ENCODE results near the gene NCK2.

DNA sequence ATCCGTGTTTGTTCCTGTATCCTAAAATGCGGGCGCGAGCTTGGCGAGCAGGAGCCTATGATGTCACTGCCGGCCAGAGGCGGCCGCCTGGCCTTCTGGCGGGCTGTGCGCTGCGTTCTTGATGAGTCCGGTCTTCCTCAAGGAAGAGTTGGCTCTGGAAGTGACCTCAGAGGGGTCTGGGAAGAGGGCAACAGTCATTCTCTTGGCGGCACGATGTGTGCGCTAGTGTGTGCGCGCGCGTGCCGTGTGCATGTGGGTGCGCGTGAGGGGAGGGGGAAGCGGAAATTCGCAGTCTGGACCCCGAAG, 8.2 kb downstream of the POU3F3 start:
- PRO-cap = no peak
- RAMPAGE, long total RNA, 5 experiments = no peak in any of the 5 experiments
- RRBS = 4% methylated on average over 7 of the region's 25 CpGs

DNA sequence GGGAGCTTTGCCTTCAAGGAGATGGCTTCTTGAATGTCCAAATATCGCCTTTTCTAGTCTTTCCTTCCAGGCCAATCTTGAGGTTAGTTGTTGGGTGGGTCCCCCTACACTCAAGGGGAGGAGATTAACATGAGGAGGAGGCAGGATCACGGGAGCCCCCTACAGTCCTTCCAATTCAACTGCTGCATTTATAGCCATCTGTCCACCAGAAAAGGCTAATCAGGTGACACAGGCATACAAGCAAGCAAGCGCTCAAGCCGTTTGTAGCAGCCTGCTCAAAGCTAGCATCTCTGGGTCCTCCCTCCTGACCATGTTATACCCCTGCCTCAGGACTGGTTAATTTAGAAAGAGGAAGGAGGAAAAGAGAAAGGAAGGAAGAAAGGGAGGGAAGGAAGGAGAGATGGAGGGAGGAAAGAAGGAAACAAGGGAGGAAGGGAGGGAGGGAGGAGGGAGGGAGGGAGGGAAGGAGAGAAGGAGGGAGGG, 87.6 kb downstream of the MRPS9 start:
- PRO-cap = no peak
- RAMPAGE, long total RNA, 5 experiments = no peak in any of the 5 experiments
- RRBS = no CpG with 5 or more reads among the region's 4 CpGs

- PRO-cap = no peak
- RAMPAGE, long total RNA, 5 experiments = no peak in any of the 5 experiments
- RRBS = 71% methylated on average over 6 of the region's 11 CpGs
Observed at GRCh38 chr2:105180516-105181027, 61.0 kb upstream of the GPR45 start.

DNA sequence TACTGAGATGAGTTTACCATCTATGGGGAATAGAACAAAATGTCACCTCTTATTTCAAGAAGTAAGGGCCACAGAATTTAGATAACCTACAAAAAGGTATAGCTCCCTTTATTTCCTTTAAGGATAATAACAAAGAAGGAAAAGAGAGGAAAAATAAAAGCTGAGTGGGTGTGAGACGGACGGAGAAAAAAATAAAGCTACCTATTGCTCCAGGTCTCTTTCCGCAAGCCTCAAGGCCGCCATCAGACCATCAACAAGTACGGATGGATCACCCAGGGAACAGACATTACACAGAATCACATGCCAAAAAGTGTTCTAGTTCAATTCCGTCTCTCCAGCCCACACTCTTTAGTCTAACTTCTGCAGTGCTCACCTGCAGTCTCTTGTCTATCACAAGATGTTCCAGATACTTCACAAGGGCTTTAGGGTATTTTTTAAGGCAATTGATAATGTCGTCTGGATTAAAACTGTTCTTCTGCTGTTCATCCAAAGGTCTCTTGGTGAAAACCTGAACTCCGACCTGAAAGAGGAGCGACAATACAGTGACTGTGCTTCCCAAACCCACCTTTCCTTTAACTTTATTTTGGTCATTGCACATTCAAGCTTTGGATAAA, 31.7 kb downstream of the GPR45 start:
- PRO-cap = no peak
- RAMPAGE, long total RNA, 5 experiments = start-site peak on the minus strand in 2 of 5 experiments, centred at positions 478 to 500 of the sequence, 6 to 8 reads per replicate
- RRBS = no CpG with 5 or more reads among the region's 9 CpGs

DNA sequence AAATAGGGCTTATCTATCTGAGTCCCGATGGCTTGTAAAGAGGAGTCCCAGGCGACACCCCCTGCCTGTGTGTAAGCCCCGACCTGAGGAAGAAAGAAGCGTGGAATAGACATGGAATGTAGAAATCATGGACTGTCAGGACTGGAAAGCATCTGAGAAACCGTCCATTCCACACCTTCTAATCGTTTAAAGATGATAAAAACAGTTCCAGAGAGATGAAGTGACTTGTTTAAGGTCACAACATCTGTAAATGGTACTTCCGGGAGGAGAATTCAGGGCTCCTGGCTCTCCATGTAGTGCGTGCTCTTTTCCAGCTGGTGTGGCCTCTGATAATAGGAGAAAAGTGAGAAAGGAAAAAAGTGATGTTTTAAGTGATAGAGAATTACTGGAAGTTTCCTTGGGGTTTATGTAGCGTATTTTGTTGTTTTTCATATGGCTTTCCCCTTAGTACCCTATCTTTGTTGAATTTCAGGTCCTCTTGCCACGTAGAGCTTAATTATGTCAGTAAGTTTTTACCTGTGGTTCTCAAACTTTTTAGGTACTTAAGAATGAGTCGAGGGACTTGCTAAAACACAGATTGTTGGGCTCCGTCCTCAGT, 660 bp downstream of the C2orf49 start:
- PRO-cap = no peak
- RAMPAGE, long total RNA, 5 experiments = no peak in any of the 5 experiments
- RRBS = no CpG with 5 or more reads among the region's 12 CpGs

GRCh38 chr2:105393243-105393710, 5.6 kb downstream of the FHL2 start:
- PRO-cap = no peak
- RAMPAGE, long total RNA, 5 experiments = no peak in any of the 5 experiments
- RRBS = no CpG with 5 or more reads among the region's 8 CpGs

- PRO-cap = unidirectional peak, plus-strand start at chr2:105393882; unidirectional peak, plus-strand start at chr2:105393900
- RAMPAGE, long total RNA, 5 experiments = no peak in any of the 5 experiments
- RRBS = no CpG with 5 or more reads among the region's 15 CpGs
Observed at GRCh38 chr2:105393730-105394519, 4.9 kb downstream of the FHL2 start.

DNA sequence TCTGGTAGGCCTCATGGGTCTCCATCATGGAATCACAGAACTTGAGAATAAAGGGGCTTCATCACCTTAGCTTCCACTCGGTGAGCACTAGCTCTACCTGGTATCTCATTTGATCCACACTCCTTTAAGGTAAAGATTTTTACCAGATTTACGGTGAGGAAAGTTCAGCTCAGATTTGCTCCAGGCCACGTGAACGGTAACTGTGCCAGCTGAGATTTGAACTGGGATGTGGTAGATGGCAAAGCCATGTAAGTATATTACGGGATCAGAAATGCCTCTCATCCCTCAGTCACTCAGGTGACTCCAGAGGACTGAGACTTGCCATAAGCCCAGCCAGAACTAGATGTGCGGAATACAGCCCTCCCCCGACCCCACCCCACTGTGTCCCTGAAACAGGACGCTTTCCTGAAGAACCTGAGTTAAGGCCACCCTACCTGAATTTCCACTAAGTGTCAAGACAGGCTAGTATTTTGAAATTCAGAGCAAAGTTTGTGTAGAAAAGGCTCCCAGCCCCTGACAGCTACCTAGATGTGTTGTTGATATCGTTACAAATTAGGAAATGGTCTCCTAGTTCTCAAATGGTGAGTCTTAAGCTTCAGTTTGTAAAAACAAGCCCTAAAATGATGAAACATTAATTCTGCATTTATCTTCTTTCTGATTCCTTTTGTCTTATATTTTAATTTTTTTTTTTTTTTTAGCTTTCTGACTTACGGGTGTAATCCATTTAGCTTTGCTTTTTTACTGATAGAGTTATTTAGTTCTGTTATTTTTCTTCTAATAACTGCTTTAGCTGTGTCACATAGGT, 1.4 kb upstream of the FHL2 start:
- PRO-cap = no peak
- RAMPAGE, long total RNA, 5 experiments = no peak in any of the 5 experiments
- RRBS = no CpG with 5 or more reads among the region's 10 CpGs

DNA sequence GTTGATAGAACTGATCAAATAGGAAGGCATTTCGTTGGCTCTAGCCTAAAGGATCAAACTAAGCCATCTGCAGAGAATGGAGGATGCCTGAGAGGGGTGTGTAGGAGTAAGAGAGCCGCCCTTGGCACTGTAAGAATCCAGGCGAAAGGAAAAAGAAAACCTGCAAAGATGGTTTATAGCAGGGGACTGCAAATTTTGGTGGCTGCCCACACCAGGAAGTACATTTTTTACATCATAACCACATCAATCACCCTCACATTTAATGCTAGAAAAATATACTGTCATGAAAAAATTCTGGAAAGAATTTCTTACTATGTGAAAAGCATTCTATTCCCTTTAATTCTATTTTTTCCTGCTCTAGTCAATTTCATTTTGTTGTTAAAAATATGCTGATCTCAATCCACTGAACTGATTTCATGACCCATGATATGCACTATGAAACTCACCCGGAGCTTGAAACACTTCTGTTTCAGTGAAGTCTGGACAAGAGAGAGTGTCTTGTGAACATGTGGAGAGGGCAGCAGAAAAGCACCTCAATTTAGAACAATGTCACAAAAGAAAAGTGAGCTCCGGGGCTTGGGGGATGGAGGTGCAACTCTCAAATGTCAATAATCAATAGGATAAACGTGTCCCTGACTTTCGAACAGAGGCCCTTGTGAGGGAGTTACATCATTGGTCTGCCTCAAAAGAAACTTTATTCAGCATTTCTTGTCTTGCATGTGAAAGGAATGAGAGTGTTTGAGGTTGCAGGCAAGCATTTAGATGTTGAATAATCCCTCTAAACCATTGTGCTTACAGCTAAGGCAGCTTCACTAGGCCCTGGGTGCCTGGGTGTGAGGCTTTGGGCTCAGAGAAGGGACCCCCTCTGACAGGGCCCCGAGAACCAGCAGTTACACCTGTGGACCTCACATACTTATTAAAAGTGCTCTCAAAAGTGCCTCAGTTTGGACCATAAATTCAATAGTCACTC, 28.4 kb upstream of the FHL2 start:
- PRO-cap = no peak
- RAMPAGE, long total RNA, 5 experiments = no peak in any of the 5 experiments
- RRBS = 63% methylated on average over 2 of the region's 8 CpGs

DNA sequence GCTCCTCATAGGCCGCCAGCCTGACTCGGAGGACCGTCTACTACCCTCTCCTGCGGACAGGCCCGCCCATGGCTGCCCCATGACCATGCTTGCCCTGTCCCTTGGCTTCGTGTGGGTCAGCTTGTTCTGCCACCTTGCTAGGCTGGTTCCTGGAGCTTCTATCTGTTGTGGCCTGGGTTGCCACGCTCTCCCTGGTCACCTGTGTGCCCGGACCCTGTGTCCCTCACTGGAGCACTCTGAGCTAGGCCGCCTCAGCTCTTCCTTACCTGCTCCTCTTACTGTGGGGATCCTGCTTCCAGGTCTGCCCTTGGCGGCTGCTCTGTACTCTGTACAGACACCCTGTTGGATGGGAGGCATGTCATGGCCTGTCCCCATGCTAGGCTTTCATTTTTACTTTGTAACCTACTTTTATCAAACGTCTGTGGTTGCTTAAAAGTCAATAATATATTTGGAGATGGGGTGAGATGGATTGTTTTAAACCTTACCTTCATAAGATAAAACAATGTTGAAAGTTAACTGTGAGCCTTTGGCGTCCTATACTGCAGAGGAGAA, 29.7 kb upstream of the FHL2 start:
- PRO-cap = no peak
- RAMPAGE, long total RNA, 5 experiments = no peak in any of the 5 experiments
- RRBS = no CpG with 5 or more reads among the region's 12 CpGs

DNA sequence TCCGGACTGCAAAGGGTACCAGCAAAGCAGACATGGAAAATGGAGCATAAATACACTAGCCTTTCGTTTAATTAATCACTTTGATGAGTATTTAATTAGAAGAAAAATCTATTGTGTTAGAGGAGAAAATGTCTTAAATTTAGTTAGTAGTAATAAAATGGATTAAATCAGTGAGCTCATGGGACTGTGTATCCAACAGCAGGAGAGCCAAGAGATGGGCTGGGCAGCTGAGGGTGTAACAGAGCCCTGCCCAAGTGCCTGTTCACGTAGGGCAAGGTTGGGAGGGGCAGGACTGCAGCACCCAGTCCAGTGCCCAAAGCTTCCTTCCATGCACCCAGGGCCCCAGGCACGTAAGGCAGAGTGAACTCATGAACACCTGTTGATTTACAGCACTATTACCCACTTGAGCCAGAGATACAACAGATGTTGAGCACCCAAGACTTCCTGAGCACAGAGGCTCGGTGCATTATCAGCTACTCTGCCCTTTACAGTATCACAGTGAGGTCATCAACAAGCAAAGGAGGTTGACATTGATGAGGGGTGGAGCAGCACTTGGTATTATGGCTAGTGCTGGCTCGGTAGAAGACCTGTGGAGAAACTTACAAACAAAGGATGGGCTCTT, 50.2 kb upstream of the FHL2 start:
- PRO-cap = no peak
- RAMPAGE, long total RNA, 5 experiments = no peak in any of the 5 experiments
- RRBS = no CpG with 5 or more reads among the region's 6 CpGs

DNA sequence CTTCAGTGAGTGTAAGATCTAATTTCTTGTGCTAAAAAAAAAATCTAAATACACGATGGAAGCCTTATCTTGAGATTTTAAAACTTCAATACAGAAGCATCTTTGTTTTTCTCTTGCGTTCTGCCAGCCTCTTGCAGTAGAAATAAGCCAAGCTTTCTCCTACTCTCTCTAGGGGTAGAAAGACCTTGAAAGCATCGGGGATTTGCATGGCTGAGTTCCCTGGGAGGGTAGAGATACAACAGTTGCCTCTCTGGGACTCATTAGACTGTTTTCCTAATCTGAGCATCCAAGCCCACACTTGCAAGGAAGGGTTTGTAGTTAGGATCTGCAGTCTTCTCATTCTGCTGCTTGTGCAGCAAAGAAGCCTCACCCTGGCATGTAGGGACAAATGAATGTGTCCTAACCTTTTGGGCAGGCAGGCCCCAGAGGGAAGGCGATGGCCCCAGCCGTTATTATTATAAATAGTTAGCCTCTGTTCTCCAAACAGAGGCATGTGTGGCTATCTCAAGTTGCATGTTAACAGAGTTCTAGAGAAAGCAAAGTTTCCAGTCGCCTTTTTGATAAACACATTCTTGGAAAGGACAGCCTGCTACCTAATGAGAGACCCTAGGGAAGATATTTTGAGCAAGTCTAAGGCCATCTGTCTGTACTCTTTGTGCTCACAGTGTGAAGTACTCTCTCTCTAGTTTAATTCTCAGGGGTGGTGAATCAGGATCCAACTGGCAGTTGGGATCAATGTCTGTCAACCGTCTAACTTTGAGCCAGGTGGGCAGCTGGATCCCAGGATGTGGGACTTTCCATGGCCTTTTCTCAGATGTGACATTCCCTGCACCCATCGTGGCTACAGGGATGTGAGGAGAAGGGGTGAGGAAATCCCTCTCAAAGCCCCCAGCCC, 97.3 kb upstream of the FHL2 start:
- PRO-cap = no peak
- RAMPAGE, long total RNA, 5 experiments = no peak in any of the 5 experiments
- RRBS = no CpG with 5 or more reads among the region's 8 CpGs

DNA sequence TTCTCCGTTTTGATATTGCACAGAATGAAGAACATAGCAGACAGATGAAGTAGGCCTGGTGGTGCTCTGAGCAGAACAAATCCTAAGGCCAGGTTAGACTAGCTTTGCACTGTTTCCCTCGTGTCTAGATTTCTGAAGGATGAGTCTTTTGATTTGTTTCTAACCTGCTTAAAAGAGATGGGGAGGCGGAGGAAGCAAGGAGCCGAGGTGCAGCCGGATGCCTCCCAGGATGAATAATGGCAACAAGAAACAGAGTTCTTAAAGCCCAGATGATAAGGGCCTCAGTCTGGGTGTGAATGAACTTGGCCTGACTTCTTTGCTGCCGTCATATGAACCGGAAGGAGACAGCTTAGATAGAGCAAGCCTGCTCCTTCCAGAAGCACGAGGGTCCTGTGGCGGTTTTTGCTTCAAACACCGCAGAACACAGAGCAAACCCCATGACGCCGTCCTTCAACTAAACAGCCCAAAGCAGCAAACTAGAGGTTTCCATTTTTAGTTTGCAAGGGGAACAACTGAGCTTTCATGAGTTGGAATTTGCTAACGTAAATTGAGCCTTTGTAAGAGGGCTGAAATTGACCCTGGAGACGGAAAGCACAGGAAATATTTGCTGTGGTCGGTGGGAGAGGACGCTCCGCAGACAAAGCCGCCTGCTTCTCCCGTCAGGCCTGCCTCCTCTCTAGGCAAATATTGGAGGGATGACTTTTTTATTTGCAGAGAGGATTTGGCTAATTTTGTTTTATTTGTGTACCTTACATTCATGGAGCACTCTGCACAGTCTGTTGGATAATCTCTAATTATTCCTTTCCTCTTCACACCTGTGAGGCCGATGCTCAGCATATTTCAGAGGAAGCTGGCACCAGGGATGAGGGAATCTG, 134.1 kb upstream of the NCK2 start:
- PRO-cap = no peak
- RAMPAGE, long total RNA, 5 experiments = no peak in any of the 5 experiments
- RRBS = 48% methylated on average over 3 of the region's 20 CpGs

DNA sequence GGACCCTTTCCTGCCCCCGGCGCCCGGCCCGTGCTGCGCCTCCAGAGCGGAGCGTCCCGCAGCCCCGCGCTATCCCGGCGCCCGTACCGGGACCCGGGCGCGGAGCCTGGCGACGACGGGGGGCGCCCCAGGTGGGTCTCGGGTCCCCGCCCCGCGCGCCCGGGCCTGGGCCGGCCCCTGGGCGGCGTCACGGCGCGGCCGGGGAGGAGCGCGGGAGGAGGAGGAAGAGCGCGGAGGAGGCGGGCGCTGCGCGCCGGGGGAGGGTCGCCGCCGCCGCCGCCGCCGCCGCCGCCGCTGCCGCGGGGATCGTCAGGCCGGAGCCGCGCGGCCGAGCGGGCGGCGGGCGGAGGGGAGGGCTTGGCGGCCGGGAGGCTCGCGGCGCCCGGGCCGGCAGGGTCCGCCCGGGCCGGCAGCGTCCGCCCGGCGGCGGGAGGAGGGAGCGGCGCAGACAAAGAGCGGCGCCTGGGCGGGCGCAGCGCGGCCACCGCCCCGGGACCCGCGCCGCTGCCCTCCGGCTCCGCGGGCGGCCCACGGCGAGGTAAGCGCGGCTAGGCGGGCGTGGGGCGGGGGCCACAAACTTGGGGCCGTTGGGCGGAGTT, at the start of gene NCK2:
NCK2 (plus strand) TSS at position 312 of the 599 bp plus-strand sequence.
- PRO-cap = bidirectional peak, plus-strand start at position 294 of the sequence, minus-strand start at position 140 of the sequence
- RAMPAGE, long total RNA, 5 experiments = start-site peak on the plus strand in 2 of 5 experiments, centred at positions 495 to 496 of the sequence, 15 to 28 reads per replicate
- RRBS = 1% methylated on average over 79 of the region's 106 CpGs

- PRO-cap = unidirectional peak, minus-strand start at chr2:105746297
- RAMPAGE, long total RNA, 5 experiments = start-site peak on the plus strand in 1 of 5 experiments, at chr2:105746091-105746503 at its widest, 7 reads per replicate
- RRBS = no CpG with 5 or more reads among the region's 14 CpGs
Observed at GRCh38 chr2:105745967-105746417, 1.3 kb downstream of the NCK2 start.

GRCh38 chr2:105747874-105748660, 3.4 kb downstream of the NCK2 start:
- PRO-cap = unidirectional peak, plus-strand start at chr2:105748217
- RAMPAGE, long total RNA, 5 experiments = no peak in any of the 5 experiments
- RRBS = no CpG with 5 or more reads among the region's 7 CpGs

GRCh38 chr2:105755842-105756317, 11.2 kb downstream of the NCK2 start:
- PRO-cap = no peak
- RAMPAGE, long total RNA, 5 experiments = no peak in any of the 5 experiments
- RRBS = no CpG with 5 or more reads among the region's 4 CpGs

- PRO-cap = no peak
- RAMPAGE, long total RNA, 5 experiments = no peak in any of the 5 experiments
- RRBS = no CpG with 5 or more reads among the region's 12 CpGs
Observed at GRCh38 chr2:105871045-105871443, 126.3 kb downstream of the NCK2 start.

DNA sequence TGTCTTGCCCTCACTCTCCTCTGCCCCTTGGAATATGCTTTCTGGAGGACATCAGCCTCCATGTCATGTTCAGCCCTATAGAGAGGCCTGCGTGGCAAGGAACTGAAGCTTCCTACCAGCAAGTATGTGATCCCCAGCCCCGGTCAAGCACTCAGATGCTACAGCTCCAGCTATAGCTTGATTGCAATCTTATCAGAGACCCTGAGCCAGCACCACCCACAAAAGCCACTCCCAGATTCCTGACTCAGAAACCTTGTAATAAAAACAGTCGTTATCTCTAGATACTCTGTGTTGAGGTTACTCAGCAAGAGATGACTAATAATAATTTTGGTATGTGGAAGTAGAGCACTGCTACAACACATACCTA, 88.4 kb upstream of the ECRG4 start:
- PRO-cap = no peak
- RAMPAGE, long total RNA, 5 experiments = no peak in any of the 5 experiments
- RRBS = no CpG with 5 or more reads among the region's 3 CpGs

DNA sequence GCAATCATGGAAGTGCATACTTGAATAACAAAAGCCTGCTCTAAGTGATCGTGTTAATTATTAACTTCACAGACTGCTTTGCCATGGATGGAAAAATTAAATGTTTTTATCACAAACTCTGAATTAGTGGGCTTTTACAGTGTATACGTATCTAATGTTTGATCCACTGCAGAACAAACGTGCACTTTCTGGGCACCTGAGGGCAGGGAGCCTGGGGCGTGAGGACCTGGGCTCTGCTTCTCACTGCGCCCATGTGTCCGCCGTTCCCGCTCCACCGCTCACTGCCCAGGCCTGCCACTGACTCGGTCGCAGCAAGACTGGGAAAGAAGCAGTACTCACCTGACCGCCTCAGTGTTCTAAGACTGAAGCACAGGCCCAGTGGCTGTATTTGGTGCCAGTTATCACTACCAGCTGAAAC, 48.0 kb downstream of the ECRG4 start:
- PRO-cap = bidirectional peak, plus-strand start at position 297 of the sequence, minus-strand start at position 283 of the sequence
- RAMPAGE, long total RNA, 5 experiments = no peak in any of the 5 experiments
- RRBS = no CpG with 5 or more reads among the region's 12 CpGs